Penis (tissue), 1 donor: ENCODE measurements around the gene AP3D1.

GRCh38 chr19:1956879-1957358 lies 15.9 kb downstream of the CSNK1G2 start:
- PRO-cap, result no peak

DNA sequence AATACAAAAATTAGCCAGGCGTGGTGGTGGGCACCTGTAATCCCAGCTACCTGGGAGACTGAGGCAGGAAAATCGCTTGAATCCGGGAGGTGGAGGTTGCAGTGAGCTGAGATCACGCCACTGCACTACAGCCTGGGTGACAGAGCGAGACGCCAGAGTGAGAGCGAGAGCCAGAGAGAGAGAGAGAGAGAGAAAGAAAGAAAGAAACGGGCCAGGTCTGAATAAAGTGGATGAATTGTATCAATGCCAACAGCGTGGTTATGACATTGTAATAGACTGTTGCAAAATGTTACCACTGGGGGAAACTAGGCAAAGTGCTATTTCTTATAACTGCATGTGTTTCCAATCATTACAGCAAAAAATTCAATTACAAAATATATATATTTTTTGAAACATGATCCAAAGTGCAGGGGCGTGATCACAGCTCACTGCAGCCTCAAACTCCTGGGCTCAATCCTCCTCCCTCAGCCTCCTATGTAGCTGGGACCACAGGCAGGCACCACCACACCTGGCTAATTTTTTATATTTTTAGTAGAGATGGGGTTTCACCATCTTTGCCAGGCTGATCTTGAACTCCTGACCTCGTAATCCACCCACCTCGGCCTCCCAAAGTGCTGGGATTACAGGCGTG lies 11.9 kb upstream of the BTBD2 start:
- PRO-cap, result no peak

DNA sequence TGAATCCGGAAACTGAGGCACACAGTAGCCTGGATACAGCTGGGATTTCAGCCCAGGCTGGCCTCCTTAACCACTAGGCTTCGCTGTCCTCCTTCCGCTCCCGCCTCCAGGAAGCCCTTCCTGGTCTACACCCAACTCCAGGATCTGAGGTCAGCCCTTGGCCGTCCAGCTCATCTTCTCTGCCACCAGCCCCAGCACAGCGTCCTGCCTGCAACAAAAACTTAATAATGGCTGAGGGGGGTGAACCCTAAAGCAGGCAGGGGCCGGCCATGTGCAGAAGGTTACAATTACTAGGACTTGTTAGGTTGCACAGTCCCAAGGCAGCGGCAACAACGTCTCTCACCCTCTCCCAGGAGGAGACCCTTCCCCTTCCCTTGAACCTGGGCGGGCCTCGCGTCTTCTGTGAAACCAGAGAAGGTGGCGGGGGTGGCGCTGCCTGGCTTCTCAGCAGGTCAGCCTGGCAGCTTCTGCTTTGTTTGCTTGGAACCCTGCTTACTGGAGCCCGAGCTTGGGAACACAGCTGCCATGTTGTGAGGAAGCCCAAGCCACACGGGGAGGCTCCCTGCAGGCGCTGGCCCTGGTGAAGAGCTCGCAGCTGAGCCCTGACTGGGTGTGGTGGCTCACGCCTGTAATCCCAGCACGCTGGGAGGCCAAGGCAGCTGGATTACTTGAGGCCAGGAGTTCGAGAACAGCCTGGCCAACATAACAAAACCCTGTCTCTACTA lies 15.5 kb downstream of the MKNK2 start:
- PRO-cap, result no peak

DNA sequence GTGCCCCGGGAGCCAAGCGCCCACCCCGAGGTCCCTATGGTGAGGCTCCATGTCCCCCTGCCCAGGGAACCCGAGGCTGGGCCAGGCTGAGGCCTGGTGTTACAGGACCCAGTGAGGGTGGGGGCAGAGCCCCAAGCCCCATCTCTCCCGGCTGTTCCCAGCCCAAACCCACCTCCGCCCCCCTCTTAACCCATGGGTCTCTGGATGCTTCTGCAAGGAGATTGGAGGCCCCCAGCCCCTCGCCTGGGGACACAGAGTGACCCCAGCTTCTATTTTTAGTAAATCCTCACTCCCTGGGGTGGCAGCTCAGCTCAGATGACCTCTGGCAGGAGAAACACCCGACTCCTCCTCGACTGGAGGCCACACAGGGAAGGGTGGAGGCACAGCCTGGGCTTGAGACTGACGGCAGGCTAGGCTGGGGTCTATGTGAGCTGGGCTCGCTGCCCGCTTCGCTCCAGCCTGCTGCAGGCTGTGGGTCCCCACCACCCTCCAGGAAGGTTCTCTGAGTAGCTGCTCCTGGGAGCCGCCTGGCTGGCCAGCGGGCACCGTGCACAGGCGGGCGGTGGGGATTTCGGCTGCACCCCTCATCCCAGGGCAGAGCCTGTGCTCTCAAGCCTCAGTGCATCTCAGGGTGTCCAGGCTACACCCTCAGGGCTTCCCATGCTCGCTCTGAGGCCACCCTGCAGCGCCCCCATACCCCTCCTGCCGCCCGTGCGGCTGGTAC lies 10.6 kb downstream of the MKNK2 start:
- PRO-cap, result no peak

DNA sequence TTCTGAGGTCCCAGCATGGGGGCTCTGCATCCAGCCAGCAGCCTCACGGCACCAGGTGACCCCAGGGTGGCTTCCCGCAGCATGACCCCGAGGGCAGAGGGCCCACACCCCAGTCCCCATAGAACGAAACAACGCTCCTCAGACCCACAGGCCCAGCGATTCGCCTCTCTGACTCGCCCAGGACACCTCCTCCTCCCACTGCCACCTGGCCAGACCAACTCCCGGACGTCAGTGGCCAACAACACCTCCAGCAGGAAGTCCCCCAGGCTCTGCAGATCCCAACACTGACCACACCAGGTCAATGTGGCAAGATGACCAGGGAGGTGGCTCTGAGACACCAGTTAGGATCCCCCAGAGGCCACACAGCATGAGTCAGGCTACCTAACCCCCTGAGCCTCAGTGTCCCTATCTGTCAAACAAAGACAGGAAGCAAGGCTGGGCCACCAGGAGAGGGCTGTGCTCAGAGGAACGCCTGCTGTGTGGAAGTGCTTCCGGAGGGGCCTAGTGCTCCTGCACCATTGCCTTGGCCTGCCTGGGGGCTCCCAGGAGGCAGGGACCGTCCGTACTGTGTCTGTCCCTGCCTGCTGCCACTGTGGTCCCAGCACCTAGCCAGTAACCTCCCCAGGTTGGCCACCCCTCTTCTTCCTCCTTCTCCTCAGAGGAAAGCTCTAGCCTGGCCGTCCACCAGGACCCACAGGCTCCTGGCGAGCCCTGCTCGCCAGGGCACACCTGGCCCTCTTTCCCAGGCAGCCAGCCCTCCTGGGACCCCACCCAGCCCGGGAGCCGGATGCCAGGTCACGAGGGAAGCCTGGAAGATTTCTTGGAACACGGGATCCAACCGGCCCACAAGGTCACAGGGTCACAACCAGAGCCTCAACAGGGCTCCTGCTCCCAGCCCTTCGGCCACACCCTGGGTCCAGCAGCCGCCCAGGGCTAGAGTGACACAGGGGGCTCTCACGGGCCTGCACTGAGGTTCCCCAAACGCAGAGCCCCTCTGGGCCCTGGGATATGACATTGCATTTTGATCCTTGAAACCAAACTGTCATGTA lies 5.8 kb downstream of the MKNK2 start:
- PRO-cap, result no peak

- PRO-cap, result bidirectional peak, plus-strand start at chr19:2100064, minus-strand start at chr19:2099922
These were observed 2.8 kb downstream of the IZUMO4 start for GRCh38 chr19:2099216-2100268.

- PRO-cap, result no peak
These were observed 13.9 kb downstream of the IZUMO4 start for GRCh38 chr19:2110492-2111136.

DNA sequence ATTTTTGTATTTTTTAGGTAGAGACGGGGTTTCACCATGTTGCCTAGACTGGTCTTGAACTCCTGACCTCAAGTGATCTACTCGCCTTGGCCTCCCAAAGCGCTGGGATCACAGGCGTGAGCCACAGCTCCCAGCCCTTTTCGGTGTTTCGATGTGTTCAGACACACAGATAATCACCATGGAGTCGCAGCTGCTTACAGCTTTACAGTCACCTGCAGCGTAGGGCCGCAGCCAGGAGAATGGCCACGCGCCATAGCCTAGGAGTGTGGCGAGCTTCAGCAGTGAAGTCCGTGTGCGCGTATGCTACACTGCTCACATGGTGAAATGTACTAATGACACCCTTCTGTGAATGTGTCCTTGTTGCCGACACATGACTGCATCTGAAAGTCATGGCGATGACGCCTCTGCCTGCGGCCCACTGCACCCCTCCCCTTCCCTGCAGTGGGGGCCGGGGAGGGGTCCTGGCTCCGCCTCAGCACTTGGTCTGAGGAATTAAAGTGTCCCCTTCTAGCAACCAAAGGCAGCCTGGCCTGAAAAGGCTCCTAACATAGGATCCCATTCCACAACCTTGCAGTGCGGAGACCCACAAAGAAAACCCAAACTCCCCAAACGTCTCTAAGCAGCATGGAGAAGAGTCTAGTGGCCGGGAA lies 23.6 kb downstream of the AP3D1 start:
- PRO-cap, result no peak

GRCh38 chr19:2150837-2151784 lies at the start of gene AP3D1:
AP3D1 (minus strand) TSS chr19:2151566.
- PRO-cap, result unidirectional peak, minus-strand start at chr19:2151547

GRCh38 chr19:2185894-2186098 lies 22.1 kb downstream of the DOT1L start:
- PRO-cap, result no peak

DNA sequence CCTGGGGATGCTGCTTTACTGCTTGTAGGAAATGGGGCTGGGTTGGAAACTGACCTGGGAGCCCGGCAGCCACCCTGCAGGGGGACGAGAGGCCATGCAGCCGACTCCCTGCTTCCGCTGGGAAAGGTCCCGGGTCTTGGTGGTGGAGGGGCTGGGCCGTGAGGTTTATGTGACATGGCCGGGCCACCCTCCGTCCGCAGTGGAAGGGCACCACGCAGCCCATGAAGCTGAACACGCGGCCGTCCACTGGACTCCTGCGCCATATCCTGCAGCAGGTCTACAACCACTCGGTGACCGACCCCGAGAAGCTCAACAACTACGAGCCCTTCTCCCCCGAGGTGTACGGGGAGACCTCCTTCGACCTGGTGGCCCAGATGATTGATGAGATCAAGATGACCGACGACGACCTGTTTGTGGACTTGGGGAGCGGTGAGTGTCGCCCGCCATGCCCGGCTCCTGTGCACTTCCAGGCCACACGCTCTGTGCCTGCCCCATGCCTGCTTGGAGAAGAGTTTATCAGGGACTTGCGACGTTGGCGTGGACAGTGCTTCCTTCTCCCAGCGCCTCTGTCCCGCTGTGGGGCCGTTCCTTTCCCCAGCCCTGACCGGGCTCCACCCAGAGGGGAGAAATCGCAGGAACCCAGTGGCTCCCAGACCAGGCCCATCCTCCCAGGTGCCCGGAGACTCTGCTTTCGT lies 27.2 kb downstream of the DOT1L start:
- PRO-cap, result no peak

- PRO-cap, result no peak
These were observed 20.8 kb downstream of the PLEKHJ1 start for GRCh38 chr19:2215282-2215790.

DNA sequence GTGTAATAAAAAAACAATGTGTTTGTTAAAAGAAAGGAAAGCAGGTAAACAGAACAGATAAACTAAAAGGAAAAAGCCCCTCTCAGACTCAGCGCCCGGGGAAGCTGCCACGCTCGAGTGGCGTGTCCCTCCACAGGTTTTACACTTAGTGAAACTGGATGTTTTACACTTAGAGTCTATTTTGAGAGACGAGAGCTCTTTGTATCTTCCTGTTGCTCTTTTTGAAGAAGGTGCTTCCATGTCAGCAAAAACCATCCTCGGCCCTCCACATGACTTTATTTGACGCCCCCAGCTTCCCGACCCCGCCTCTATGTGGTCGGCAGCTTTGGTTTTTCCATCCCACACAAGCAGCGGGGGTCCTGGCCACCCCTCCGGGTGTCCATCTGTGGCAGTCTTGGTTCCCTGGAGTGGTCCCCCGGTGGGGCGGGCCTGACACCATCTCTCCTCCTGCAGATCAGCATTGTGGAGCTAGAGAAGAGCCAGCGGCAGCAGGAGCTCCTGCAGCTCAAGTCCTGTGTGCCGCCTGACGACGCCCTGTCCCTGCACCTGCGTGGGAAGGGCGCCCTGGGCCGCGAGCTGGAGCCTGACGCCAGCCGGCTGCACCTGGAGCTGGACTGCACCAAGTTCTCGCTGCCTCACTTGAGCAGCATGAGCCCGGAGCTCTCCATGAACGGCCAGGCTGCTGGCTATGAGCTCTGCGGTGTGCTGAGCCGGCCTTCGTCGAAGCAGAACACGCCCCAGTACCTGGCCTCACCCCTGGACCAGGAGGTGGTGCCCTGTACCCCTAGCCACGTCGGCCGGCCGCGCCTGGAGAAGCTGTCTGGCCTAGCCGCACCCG lies 20.1 kb downstream of the PLEKHJ1 start:
- PRO-cap, result no peak

- PRO-cap, result no peak
These were observed 19.2 kb downstream of the PLEKHJ1 start for GRCh38 chr19:2216666-2217517.

DNA sequence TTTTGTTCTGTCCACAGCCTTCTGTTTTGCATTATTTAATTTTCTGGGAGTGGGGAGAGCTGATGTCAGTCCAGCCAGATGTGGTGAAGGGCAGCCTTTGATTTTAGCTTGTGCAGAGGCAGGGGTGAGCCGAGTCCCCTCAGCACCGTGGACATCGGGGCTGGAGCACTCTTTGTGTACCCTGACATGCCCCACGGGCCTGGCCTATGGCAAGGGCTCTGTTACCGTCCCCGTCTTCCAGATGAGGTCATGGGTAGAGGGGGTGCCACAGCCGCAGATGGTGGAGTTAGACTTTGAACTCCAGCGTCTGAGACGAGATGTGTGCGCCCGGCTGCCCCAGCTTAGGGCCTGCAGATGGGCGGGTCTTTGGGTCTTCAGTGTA lies 5.4 kb upstream of the AMH start:
- PRO-cap, result no peak

DNA sequence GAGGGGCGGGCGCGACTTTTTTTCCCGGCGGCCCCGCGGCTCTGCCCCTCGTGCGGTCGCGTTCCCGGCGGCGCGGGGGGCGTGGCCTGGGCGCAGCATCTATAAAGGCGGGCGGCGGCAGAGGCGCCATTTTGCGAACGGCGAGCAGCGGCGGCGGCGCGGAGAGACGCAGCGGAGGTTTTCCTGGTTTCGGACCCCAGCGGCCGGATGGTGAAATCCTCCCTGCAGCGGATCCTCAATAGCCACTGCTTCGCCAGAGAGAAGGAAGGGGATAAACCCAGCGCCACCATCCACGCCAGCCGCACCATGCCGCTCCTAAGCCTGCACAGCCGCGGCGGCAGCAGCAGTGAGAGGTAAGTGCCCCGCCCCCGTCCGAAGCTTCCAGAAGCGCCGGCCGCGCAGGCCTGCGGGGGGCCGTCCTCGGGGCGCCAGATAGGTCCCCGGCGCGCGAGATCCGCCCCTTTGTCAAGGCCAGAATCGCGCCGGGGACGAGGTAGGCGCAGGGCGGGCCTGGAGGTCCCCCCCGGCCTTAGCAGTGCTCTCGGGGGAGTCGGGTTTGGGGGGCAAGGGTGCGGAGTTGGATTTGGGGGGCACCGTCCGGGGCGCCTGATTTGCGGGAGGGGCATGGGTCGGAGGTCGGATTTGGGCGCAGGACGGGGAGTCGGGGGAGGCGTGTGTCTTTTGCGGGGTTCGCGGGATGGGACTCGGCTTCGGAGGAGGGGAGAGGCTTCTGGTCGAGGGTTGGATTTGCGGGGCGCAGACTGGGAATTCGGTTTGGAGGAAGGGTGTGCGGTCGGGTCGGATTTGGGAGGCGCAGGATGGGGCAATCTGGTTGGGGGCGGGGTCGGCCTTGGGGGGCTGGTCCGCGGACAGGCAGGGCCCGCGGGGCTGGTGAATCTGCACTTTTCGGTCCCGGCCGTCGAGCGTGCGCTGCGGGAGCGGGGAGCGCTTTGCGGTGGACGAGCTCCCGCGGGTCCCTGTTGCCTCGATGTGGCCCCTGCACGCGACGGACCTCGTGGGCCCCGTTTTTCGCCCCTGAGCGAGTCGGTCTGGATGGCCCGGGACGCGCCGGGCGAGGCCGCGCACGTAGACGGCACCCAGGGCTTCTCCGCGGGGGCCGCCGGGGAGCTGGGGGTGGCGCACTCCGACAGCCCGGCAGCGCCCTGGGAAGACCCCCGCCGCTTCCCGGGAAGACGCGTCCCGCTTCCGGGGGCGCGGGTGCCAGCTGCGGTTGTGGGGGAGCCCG lies 12.2 kb downstream of the PEAK3 start:
- PRO-cap, result bidirectional peak, plus-strand start at position 130 of the sequence, minus-strand start outside the sequence; bidirectional peak, plus-strand start at position 474 of the sequence, minus-strand start at position 406 of the sequence; bidirectional peak, plus-strand start at position 902 of the sequence, minus-strand start at position 776 of the sequence

- PRO-cap, result no peak
These were observed 7.5 kb upstream of the PEAK3 start for GRCh38 chr19:2289042-2290404.

DNA sequence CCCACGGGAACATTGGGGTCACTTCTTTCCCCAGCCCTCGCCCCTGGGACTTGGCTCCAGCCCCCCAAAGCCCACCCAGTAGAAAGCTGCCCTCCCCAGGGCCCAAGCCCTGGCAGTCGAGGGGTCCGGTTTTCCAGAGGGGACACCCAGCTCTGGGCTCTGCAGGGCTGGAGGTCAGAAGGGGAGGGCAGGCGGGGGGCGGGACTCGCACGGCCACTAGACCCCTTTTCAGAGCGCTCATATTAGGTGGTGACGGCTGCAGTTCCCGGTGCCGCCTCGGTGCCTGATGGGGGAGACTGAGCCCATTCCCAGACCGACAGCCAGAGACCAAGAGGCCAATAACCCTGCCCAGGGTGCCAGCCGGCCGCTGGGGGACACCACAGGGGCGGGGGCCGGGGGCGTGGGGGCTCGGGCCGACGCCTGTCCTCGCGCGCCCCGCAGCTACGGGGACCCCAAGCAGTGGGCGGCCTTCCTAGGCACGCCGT lies 2.8 kb downstream of the TIMM13 start:
- PRO-cap, result no peak

- PRO-cap, result no peak
These were observed 10.5 kb downstream of the LMNB2 start for GRCh38 chr19:2446202-2446739.

DNA sequence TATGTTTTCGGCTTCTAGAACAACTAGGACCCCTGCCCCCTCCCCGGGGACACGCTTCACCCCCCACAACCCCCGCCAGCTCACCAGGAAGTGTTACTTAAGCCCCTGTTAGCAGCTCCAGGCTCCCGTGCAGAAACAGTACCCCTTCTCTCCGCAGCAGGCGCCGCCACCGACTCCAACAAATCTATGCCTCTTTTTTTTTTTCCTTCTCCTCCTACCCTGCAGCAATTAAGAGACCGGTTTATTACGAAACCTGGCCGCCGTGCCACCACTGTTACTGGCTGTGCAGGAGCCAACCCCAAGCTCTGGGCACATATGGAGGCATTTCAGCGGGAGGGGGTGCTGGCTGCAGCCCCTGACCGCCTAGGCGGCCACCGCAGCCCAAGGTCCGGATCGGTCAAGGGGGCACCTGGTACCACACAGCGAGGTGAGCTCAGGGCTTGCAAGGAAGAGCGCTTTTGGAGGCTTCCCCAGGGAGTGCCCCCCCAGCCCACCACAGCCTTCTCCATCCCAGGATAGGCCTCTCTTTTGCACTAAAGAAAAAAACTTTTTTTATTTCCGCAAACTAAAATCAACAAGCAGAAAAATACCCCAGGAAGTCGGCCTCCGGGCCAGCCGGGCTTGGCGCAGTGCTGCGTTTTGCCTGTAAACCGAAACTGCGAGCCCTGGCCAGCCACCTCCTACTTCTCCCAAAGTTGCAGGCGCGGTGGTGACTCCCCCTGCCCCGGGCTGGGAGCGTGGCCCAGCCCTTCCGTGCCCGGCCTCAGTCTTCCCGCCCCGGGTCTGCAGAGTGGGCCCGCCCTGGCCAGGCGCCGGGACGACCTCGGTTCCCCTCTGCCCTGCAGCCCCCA lies 2.6 kb downstream of the GADD45B start:
- PRO-cap, result bidirectional peak, plus-strand start outside the sequence, minus-strand start at position 658 of the sequence